SJSA1 (cell line): ENCODE data around the genes TBC1D22A and TAFA5.

DNA sequence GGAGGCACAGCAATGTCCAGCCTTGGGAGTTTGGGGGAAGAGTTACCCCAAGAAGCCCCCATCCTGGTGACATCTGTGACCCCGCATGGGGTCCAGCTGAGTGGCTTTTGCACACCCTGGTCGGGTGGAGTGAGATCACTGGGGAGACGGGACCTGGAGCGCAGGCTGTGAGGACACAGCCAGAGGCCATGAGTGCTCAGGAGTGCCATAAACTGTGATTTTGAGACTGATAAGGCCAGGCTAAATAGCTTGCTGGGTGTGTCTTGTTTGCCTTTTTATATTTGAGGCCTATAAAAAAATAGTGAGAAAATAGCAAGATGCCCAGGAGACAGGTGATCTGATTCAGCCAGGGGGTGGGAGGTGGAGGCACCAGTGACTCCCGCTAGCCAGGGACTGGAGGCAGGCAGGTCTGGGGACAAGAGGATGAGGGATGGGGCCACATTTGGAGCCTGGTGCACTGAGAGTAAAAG, 4.8 kb upstream of the CERK start:
- RAMPAGE, long total RNA = no peak

DNA sequence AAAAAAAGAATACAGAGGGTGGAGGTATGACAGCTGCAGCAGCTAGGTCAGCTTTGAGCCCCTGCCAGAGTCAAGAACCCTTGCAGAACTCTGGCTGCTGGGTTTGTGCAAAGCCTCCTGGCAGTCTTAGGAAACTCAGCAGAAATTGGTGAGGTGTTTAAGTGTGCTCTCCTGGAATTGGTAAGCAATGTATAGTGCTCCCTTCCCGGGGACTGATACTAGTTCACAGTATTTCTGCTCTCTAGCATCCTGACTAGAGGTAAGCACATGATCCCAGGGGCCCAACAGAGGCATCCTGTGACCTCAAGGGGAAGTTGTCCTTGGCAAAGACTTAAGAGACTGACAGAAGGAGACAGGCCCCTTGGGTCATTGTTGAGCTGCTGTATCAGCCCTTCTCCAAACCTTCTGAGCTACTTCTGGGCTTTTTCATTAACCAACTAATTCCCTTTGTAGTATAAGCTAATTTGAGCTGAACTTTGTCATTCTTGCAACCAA, 4.4 kb upstream of the TBC1D22A start:
- RAMPAGE, long total RNA = no peak

DNA sequence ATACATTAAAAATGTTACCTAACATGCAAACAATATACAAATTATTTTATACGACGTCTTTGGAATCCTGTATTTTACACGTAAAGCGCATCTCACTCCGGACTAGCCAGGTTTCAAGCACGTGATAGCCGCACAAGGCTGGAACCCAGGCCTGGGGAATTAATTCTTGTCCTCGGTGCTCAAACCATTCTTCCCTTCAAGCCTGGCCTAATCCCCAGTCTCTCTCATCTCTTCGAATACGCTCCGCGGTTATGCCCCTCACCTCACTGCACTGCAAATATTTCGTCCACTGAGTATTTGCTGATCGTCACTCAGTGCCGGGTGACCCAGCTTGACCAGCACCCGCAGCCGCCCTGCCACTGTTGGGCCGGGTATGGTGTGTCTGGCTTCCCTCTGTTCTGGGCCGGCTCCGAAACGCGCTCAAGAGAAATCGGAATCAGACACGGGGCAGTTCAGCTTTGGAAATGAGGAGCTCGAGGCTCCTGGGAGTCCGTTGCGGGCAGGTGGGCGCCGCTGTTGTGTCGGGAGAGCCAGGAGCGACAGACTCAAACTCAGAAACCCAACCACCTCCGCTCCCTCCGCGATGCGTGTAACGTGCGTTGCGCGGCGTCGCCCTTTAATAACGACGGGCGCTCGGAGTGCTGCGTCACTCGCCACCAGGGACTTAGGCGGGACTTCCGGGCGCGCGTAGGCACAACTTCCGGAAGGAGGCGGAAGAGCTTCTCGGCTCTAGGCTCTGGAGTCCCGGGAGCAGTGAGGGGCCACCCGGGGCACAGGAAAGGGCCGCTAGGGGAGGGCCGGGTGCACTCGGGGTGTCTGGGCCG, at the start of gene TBC1D22A:
TBC1D22A (plus strand) TSS at position 713 of the 824 bp plus-strand sequence.
- RAMPAGE, long total RNA = start-site peak on the minus strand centred at position 593 of the sequence, 8 bp wide, 27 and 27 reads in 2 replicates

- RAMPAGE, long total RNA = no peak
Observed at GRCh38 chr22:46853978-46854641, 91.7 kb downstream of the TBC1D22A start.

- RAMPAGE, long total RNA = no peak
Observed at GRCh38 chr22:46903005-46903482, 140.6 kb downstream of the TBC1D22A start.

GRCh38 chr22:46916892-46917872, 154.7 kb downstream of the TBC1D22A start:
- RAMPAGE, long total RNA = no peak

DNA sequence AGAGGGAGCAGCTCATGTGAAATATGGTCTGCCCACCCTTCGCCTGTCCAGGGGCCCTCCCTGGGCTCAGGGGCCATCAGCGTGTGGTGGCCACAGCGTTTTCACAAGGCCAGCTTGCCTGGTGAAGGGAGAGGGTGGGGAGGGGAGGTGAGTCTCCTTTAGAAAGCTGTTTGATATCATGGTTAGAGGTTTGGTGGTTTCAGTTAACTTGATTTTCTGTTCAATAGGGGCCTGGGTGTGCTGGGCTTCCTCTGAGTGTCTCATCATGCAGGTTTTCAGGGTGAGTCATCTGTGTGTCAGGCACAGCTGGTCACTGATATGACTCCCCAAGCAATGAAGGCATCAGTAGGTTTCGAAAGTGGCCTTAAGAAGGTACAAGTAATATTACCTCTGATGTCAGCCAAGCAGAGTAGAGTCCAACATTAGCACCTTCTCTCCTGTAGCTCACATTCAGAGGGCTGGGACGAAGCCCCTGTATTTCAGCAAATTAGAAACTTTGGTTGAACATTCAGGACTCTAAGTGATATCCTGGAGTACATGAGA, 172.4 kb downstream of the TBC1D22A start:
- RAMPAGE, long total RNA = no peak

GRCh38 chr22:47021706-47022617, 259.5 kb downstream of the TBC1D22A start:
- RAMPAGE, long total RNA = no peak

- RAMPAGE, long total RNA = no peak
Observed at GRCh38 chr22:47105508-47106322, 343.3 kb downstream of the TBC1D22A start.

- RAMPAGE, long total RNA = no peak
Observed at GRCh38 chr22:47143965-47144844, 381.8 kb downstream of the TBC1D22A start.

DNA sequence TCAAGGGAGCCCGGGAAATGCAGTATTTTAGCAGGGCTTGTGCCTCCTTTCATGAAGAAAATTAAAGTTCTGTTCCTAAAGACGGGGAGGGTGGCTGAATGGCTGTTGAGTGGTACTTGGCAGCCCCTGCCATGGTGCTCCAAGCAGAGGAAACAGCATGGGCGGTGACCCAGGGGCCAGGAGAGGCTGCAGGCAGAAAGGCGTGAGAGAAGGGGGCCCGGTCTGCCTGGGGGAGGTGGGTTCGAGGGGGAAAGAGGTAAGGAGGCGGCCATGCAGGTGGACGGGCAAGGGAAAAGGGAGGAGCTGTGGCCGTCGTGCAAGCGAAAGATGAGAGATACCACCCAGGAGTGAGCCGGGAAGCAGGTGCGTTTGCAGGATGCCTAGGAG, 390.8 kb downstream of the TBC1D22A start:
- RAMPAGE, long total RNA = no peak

GRCh38 chr22:48277054-48277519, 212.3 kb upstream of the TAFA5 start:
- RAMPAGE, long total RNA = no peak

DNA sequence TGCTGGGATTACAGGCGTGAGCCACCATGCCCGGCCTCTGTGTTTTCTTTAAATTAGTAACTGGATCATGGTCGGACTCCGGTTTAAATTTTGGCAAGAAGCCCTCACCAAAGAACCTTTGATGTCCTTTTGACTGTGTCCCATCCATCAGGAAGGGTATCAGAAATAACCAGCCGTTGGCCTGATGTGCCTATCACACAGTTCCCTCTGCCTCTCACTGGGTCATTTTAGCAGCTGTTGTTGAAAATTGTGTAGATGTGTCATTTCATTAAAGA, 89.1 kb upstream of the TAFA5 start:
- RAMPAGE, long total RNA = no peak

GRCh38 chr22:48489006-48489911, at the start of gene TAFA5:
TSS of gene TAFA5 (plus strand) at chr22:48489553.
- RAMPAGE, long total RNA = no peak

DNA sequence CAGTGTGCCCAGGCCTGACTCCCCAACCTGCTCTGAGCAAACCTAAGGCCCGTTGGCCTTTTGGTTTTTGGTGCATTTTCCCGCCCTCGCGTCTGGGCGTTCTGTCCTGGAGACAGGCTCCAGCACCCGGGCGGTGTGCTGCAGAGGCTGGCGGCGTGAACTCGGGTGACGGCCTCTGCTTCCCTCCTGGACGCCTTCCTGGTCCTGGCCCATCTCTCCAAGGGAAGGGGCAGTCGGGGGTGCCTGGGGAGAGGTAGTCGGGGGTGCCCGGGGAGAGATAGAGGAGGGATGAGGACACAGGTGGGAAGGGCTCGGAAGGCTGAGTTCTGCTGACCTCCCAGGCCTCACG, 11.9 kb downstream of the TAFA5 start:
- RAMPAGE, long total RNA = no peak

GRCh38 chr22:48882822-48883216, 393.5 kb downstream of the TAFA5 start:
- RAMPAGE, long total RNA = no peak

- RAMPAGE, long total RNA = no peak
Observed at GRCh38 chr22:49450167-49450644, 377.5 kb downstream of the BRD1 start.

DNA sequence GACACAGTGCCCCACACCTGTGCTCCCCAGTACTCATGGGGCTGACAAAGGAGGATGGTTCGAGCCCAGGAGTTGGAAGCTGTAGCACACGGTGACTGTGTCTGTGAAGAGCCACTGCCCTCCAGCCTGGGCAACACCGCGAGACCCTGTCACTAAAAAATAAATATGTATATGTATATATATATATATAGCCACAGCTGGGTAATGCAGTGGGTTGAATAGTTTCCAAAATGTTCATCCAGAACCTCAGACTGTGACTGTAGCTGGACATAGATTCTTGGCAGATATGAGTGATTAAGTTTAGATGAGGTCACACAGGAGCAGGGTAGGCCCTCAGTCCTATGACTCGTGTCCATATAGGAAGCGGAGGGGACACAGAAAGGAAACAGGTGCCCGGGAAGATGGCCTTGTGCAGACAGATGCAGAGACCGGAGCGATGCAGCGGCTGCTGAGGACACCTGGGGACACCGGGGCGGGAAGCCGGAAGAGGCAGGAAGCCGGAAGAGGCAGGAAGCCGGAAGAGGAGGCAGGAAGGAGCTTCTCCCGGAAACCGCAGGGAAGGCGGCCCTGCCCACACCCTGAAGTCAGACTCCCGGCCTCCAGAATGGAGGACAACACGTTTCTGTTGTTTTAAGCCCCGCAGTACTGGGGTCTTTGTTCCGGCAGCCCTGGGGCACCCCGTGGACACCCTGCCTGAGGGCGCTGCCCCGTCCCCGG, 103.8 kb downstream of the BRD1 start:
- RAMPAGE, long total RNA = no peak

DNA sequence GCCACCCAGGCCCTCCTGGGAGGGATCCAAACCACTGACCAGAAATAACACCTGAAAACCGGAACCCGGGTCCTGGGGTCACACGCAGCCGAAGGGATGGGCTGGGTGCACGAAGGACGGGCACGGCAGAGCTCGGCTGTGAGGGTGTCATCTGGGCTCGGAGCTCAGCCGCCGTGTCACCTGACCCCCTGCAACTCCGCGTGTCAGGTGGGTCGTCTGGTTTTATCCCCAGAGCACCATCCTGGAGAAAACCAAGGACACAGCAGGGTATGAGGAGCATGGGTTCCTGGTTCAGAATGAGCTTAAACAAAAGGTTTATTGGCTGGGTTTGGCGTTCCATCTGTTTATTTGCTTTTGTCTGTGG, 102.0 kb downstream of the BRD1 start:
- RAMPAGE, long total RNA = no peak

GRCh38 chr22:49761232-49761742, 66.4 kb downstream of the BRD1 start:
- RAMPAGE, long total RNA = no peak